Pericardium fibroblast (primary cell): ENCODE measurements around a stretch of chr16.

DNA sequence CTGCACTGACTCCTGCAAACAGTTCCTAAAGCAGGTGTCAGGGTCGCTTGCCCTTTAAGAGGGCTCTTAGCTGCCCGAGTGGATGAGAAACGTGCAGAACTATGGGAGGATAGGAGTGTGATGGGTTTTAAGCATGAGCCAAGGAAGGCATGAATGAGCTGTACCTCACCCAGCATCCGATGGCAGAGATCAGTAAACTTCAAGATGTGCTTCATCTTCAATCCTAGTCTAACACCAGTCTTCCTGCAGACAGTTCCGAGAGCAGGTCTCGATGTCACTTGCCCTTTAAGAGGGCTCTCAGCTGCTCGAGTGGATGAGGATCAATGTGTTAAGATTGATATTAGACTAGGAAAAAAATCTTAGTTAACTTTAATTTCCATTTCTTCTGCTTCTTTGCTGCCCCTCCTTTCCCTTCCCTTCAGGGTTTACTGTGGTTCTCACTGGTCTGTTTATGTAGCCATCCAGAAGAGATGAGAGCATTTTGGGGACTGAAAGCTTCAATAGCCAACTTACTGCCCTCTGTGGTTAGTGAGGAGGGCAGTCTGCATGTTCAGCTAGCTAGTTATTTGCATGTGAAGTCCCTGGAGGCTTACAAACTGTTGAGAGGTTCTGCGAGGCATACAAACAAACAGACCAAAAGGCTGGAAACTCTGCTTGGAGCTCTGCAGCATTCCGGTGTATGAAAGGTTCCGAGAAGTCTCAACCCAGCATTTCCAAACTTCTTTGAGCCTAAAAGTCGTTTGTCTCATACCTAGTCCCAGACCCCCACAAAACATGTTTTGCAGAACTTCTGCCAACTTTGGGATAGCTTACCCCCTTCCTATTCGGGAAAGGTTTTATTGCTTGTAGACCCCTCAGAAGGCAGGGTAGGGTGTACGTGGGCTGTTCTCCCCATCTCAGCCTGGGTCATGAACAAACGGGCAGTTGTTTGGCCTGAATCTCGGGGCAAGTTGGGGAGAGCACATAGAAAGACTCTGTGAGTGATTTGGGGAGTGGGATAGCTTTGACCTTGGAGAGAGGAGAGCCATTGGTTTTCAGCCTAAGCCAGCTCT, 15.4 kb downstream of the KLHL36 start:
- RAMPAGE, long total RNA = no peak

GRCh38 chr16:84726431-84727272, 26.9 kb downstream of the USP10 start:
- RAMPAGE, long total RNA = no peak

DNA sequence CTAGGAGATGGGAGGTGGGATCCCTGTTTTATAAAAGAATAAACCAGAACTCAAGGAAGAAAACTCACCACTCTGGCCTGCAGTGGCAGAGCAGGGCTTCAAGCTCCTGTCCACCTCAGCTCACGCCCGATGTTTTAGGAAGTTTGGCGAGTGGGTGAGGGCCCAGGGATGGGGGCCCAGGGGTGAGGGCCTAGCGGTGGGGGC, 43.8 kb upstream of the CRISPLD2 start:
- RAMPAGE, long total RNA = no peak

GRCh38 chr16:84806163-84806631, 13.6 kb upstream of the CRISPLD2 start:
- RAMPAGE, long total RNA = no peak

GRCh38 chr16:84830647-84831342, 11.0 kb downstream of the CRISPLD2 start:
- RAMPAGE, long total RNA = no peak

DNA sequence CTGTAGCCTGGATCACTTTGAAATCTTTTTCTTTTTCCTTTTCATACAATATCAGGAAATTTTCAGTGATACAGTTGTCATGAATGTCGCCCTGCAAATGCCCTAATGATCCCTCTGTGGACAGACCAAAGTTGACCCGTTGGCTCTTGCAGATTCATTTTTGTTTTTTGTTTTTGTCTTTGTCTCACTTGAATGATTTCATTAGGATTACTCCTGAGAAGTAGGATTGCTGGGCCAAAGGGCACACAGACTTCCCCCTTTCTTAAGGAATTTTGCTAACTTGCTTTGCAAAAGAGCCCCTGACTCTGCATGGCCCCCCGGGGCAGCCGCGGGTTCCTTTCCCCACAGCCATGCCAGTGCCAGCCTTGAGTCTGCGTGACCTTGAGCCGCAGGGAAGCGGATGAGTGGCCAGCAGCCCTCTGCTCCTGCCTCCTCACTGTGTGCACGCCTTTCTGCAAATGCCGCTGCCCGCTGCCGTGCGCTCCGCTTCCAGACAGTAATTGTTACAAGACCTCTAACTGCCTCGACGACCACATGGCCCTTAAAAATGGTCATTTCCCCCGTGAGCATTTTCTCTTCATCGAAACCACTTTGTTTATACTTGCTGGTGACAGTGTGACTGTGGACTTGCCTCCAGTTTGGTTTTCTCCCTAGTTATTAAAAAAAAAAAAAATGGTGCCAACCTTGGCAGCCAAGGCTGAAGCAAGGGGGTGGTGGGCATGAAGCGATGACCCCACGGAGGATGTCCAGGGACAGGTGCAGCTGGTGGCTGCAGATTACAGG, 28.2 kb downstream of the CRISPLD2 start:
- RAMPAGE, long total RNA = no peak

GRCh38 chr16:84922235-84923335, 88.8 kb downstream of the ZDHHC7 start:
- RAMPAGE, long total RNA = no peak

DNA sequence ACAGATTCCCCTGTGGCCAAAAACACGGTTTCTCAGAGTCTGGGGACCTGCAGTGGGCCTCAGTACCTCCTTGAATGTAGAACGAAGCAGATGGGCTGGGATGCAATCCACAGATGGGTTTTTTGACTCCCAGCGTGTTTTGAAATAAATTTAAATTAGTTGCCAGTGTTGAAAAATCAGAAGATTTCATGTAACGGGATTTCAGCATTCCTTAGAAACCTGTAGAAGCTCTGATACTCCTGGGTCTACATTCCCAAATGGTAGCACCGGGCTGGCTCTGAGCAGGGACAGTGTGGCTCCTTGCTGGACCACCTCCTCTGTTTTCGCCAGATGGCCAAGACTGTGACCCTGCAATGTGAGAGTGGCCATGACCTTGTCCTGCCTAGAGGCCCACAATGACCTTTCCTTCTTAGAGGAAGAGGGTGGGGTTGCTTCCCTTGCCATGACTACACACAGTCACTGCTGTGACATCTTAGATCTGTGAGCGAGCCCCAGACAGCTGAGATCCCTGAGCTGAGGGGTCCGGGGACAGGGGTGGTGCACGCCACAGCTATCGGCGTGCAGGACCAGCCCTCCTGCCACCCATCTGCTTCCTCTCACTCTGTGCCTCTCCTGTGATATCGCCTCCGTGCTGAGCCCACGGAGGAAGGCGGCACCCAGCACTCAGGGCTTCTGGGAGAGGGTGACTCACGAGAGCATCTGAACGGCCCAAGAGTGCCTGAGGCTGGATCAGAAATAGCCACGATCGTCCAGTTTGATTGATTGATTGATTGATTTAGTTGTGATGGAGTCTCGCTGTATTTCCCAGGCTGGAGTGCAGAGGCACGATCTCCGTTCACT, 35.1 kb downstream of the KIAA0513 start:
- RAMPAGE, long total RNA = no peak

DNA sequence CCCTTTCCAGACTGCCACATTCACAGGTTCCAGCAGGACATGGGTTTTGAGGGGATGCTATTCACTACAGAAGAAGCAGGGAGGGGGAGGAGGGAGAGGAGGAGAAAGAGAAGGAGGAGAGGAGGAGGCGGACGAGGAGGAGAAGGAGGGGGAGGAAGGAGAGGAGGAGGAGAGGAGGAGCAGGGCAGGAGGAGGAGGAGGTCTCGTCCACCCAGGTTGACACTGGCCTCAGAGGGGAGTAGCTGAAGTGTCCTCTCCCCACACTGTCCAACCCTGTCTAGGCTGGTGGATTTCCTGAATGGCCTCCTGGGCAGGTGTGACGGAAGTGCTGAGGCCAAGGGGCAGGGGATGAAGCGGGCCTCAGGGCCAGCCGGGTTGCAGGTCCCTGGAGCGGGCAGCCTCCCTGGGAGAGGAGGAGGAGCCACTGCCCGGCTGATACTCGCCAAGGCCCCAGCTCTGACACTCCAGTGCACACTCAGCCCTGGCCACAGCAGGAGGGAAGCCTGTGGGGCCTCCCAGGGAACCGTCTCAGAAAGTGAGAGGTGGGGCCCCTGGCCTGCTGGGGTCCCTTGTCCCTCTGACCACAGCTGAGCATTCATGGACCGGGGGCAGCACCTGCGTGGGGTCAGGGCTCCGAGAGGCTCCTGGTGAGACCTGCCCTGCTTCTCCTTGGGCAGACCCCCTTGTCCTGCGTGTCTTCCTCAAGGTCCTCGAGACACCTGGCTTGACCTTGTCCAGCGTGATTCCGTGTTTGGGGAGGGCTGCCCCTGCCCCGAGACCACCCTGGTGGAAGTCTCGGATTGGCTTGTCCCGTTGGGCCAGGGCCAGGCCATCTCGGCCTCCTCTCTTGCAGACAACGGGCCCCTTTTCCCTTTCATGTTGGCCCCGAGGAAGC, 200.6 kb upstream of the CIBAR2 start:
- RAMPAGE, long total RNA = no peak

DNA sequence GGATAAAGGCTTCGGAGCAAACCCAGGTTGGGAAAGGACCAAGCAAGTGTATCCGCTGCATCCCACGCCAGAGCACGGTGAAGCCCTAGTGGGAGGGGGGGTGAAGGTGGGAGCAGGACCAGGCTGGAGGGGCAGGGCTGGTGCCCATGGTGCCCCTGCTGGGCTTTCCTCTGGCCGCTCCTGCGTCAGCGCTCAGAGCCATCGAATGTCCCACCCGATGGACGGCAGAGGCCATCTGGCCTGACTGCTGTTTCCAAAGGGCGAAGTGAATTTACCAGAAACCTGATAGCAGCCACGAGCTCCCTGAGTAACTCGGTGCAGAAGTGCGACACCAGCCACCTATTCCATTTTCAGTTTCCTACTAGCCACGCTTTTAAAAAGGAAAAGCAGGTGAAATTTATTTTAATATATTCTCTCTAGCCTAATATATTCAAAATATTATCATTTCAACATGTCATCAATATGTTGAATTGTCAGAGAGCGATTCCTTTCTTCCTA, 203.6 kb upstream of the CIBAR2 start:
- RAMPAGE, long total RNA = no peak

DNA sequence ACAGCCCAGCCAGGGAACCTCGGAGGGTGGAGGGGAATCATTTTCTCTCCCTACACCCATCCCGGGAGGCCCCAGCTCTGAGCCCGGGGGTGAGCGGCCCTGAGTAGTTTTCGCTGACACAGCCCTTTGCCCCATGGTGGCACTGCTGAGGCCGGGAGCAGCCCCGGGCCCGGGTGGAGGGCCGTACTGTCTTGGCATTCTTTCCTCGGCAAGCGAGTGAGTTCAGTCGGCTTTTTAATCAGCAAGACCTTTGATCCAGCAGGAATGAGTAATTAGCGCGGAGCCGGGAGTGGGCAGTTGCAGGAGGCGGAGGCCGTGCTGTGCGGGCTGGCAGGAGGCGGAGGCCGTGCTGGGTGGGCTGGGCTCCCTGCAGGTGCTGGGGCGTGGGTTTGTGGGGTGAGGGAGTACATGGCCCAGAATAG, 222.9 kb upstream of the CIBAR2 start:
- RAMPAGE, long total RNA = no peak

DNA sequence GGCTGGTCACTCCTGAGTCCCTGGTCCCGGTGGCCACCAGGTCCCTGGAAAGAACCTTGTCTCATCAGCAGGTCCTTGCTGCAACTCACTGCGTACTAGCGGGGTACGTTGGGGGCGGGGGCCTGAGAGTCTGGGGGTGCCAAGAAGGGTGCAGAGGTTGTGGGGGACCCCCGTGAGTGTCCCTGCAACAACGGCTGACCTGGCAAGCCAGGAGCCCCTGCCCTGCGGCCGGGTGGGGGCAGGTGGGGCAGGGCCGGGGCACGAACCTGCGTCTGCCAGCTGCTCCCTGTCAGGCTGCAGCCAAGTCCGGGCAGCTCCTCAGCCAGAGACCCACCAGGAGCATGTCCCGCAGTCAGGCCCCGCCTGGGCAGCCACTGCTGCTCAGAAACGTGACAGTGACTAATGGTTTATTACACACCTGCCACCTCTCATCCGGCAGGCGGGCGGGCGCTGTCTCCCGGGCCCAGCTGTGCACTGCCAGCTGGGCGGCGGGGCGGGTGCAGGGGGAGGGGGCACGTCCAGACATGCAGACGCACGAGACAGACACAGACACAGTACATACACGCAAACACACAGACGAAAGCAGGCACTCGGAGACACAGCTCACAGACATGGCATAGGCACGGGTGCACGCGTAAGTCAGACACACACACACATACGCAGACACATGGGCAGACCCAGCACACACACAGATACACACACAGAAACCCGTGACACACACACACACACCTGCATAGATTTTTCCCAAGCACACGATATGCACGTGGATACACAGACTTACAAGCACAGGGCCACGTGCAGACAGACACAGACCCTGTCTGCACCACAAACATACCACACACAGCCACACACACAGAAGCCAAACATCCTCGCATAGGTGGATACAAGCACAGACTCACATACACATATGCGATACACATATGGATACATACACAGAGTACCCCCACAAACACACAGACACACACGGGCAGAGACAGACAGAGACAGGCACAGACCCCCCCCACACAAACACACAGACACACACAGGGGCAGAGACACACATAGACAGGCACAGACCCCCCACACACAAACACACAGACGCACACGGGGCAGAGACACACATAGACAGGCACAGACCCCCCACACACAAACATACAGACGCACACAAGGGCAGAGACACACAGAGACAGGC, 248.3 kb upstream of the CIBAR2 start:
- RAMPAGE, long total RNA = no peak

DNA sequence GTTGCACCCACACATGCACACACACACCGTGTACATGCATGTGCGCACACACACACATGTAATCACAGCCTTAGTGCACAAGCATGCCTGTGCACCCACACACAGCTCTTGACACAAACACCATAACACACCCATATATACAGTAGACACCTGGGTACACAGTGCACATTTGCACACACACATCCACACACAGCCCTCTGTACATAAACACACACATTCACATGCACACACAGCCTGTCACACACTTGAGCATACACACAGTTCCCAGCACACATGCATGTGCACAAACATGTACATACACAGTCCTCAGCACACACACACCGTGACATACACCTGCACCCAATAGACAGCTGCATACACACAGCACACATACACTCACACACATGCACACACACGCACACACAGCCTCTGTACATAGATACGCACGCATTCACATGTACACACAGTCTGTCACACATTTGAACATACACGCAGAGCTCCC, 230.1 kb upstream of the GSE1 start:
- RAMPAGE, long total RNA = no peak

- RAMPAGE, long total RNA = no peak
Measured at GRCh38 chr16:85566243-85566937, 46.7 kb upstream of the GSE1 start.

DNA sequence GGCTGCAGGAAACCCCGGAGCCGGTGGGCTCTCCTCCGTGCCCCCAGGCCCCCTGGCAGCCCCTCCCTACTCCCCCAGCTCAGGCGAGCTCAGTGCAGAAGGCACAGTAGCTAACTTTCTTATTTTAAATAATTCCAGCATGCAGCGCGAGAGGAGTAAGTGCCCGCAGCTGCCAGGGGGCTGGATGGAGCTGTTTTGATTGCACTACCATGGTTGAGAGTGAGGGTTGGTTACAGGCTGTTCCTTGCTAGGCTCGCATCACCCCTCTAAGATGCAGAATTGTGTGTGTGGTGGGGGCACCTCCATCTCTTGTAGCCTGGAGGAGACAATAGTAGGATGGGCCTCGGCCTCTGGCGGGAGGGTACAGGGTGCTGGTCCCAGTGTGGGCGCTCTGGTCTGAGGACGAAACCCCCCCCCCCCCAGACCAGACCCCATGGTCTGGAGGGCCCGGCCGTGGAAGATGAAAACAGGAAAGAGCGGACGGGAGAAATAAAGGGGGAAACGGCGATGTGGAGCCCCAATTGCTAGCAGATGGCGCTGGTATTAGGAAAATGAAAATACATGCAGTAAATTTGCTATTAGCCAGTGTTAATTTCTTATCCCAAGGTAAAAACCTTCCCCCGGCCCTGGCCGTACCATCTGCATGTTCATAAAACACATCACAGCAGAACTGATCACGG, 26.2 kb upstream of the GSE1 start:
- RAMPAGE, long total RNA = no peak

- RAMPAGE, long total RNA = no peak
Measured at GRCh38 chr16:85613673-85614824, 927 bp downstream of the GSE1 start.

- RAMPAGE, long total RNA = no peak
Measured at GRCh38 chr16:85615733-85616549, 2.8 kb downstream of the GSE1 start.

- RAMPAGE, long total RNA = no peak
Measured at GRCh38 chr16:85628903-85629852, 16.1 kb downstream of the GSE1 start.

DNA sequence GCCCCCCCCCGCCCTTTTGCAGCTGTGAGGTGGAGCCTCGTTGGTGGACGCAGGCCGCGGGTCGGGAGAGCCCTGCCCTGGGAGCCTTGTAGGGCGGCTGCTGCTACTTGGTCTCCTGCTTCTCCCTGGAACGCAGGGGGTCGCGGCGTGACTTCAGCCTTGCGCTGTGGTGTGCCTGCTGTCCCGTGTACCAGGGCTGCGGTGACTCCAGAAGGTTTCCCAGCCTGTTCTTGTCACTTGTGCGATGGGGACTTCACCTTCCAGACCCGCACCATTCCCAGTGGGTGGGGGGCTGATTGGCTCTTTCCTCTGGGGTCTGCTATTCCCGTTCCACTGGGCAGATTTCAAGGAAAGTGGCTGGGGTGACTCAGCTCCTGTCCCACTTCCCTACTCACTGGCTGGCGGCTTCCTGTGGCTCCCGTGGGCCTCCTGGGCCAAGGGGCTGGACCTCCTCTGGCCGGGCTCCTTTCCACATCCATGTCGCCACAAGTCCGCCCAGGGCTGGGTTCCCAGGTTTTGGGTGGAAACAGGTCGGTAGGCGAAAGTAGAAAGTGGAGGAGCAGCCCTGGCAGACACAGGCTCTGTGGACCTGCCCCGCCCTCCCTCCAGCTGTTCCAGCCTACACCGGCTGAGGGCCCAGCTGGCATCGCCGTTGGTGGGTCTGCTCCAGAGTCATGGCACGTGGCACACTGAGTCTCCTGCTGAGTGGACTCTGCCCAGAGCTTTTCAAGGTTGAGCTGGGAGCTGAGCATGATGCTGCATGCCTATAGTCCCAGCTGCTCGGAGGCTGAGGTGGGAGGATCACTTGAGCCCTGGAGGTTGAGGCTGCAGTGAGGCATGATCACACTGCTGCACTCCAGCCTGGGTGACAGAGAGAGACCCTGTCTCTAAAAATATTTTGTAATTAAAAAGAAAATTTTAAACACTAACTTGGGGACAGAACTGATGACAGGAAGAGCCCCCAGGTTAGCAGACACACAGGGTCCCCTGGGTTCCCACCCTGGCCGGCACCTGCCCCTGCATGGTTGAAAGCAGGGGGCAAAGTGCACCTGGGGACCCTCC, 28.6 kb downstream of the GSE1 start:
- RAMPAGE, long total RNA = no peak

DNA sequence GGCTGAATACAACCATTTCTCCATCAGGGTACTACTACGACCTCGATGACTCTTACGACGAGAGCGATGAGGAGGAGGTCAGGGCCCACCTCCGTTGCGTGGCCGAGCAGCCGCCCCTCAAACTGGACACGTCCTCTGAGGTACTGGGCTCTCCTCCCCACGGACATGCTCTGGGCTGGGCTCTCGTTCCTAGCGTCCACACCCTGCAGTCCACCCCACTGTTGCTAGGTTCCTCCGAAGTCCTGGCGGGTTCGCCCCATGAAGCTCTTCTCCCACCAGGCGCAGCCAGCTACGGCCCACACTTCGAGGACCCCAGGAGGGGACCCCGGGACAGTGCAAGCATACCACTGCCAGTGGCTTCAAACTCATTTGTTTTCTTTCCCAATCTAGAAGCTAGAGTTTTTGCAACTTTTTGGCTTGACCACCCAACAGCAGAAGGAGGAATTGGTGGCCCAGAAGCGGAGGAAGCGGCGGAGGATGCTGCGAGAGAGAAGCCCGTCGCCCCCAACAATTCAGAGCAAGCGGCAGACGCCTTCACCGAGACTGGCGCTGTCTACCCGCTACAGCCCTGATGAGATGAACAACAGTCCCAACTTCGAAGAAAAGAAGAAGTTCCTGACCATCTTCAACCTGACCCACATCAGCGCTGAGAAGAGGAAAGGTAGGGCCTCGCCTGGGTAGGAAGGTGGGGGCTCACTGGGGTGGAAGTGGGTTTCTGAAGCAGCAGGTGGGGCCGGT, 25.6 kb downstream of the GINS2 start:
- RAMPAGE, long total RNA = no peak